Mesenchymal stem cell of Wharton's jelly (primary cell): ENCODE measurements around a stretch of chr1.

GRCh38 chr1:16458655-16459196, 18.2 kb downstream of the NECAP2 start:
- CAGE, long polyA plus RNA, result no peak

DNA sequence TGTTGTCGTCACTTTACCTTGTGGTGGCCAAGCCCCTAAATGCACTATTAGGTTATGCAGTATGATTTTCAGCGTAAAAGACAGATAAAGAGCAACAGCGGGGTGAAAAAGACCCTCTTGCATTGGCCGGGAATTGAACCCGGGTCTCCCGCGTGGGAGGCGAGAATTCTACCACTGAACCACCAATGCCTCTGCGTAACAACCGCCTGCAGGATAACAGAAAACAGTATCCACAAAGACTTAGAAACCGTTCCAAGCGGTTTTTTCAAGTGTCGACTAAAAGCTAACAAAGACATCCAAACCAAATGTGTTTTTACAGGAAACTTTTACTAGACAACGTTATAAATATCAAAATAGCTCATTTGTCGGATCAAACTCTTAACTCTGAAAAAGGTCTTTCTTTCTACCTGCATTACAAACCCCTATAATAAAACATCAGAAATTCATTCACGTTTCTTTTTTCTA, 105.3 kb downstream of the NECAP2 start:
- CAGE, long polyA plus RNA, result no peak

GRCh38 chr1:16618698-16619499, 178.4 kb downstream of the NECAP2 start:
- CAGE, long polyA plus RNA, result no peak

GRCh38 chr1:16644469-16645355, 204.2 kb downstream of the NECAP2 start:
- CAGE, long polyA plus RNA, result no peak

- CAGE, long polyA plus RNA, result no peak
Measured at GRCh38 chr1:16888573-16889785, 32.8 kb upstream of the CROCC start.

- CAGE, long polyA plus RNA, result no peak
Measured at GRCh38 chr1:16948135-16949032, 26.7 kb downstream of the CROCC start.

DNA sequence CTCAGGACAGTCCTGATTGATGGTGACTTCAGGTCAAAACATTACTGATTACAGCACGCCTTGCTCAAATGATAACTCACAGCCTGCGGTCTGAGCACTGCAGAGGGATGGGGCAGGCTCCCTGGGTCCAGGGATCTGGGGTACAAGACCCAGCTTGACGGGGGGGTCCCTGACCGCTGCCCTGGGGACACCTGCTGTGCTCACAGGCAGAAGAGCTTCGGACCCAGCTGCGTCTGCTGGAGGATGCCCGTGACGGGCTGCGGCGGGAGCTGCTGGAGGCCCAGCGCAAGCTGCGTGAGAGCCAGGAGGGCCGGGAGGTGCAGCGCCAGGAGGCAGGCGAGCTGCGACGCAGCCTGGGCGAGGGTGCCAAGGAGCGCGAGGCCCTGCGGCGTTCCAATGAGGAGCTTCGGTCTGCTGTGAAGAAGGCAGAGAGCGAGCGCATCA, 25.3 kb downstream of the MFAP2 start:
- CAGE, long polyA plus RNA, result no peak

- CAGE, long polyA plus RNA, result no peak
Measured at GRCh38 chr1:16979206-16979595, 1.2 kb downstream of the MFAP2 start.

GRCh38 chr1:17117452-17118737, 1.4 kb downstream of the PADI2 start:
- CAGE, long polyA plus RNA, result no peak

GRCh38 chr1:17201501-17201863, 3.4 kb upstream of the PADI1 start:
- CAGE, long polyA plus RNA, result no peak

GRCh38 chr1:17216252-17216584, 11.3 kb downstream of the PADI1 start:
- CAGE, long polyA plus RNA, result no peak

- CAGE, long polyA plus RNA, result no peak
Measured at GRCh38 chr1:17414824-17415369, 24.6 kb downstream of the RCC2 start.

GRCh38 chr1:17436745-17437141, 2.7 kb downstream of the RCC2 start:
- CAGE, long polyA plus RNA, result no peak

- CAGE, long polyA plus RNA, result no peak
Measured at GRCh38 chr1:17564519-17565069, 25.1 kb downstream of the ARHGEF10L start.

- CAGE, long polyA plus RNA, result no peak
Measured at GRCh38 chr1:17576008-17576610, 36.6 kb downstream of the ARHGEF10L start.

DNA sequence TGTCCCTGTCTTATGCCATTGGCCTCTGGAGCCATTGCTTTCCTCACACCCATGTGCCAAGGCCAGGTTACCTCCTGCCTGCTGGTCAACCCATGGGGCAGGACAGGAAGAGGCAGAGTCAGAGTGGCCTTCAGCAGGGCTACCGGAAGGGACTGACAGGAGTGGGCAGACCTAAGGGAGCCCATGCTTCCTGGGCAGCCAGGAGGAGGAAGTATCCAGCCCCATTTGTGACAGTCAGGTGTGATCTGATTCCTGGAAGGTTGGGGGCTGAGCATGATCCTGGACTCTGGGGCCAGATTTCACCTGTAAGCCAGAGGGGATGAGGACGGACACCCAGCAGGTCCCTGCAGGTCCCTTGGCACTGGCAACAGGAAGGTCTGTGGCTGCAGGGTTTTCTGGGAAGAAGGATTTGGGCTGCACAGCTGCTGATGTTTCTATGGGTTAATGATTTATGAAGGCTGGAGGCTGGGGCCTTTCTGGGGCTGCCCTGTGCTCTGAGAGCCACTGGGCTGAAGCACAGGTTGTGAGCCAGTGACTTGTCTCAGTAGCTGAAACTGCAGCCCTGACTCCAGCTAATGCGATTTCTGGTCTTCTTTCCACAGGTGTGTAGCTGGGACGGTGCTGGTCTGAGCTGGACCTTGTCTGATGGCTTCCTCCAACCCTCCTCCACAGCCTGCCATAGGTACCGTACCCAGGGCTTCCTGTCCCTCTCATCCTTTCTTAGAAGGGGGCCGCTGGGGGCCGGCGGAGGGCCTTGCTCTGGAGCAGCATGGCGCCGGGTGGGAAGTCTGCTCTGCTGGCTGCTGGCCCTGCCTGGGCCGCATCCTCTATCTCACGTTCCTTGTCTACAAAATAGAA, 40.7 kb downstream of the ARHGEF10L start:
- CAGE, long polyA plus RNA, result no peak

DNA sequence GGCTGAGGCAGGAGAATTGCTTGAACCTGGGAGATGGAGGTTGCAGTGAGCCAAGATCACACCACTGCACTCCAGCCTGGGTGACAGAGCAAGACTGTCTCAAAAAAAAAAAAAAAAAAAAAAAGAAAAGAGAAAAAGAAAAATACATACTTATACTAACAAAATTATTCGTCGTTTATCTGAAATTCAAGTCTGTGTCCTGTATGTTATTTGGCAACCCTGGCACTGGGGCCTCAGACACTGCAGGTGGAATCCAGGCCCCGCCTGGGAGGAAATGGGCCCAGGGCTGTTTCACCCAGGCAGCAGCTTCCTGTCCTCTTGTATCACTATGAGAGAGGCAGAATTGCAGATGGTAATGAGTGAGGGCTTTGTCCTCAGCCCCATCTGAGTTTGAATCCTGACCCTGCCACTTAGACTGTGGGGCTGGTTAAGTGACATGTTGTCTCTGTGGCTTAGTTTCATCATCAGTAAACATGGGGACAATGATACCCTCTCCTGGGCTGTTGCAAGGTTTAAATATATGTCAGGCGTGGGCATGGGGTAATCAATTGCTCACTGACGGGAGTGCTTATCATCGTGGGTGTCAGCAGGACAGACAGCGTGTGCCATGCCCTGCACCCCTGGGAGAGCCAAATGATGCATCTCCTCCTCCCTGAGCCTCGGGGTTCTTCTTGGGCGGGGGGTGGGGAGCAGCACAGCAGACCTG, 41.9 kb downstream of the ARHGEF10L start:
- CAGE, long polyA plus RNA, result no peak

DNA sequence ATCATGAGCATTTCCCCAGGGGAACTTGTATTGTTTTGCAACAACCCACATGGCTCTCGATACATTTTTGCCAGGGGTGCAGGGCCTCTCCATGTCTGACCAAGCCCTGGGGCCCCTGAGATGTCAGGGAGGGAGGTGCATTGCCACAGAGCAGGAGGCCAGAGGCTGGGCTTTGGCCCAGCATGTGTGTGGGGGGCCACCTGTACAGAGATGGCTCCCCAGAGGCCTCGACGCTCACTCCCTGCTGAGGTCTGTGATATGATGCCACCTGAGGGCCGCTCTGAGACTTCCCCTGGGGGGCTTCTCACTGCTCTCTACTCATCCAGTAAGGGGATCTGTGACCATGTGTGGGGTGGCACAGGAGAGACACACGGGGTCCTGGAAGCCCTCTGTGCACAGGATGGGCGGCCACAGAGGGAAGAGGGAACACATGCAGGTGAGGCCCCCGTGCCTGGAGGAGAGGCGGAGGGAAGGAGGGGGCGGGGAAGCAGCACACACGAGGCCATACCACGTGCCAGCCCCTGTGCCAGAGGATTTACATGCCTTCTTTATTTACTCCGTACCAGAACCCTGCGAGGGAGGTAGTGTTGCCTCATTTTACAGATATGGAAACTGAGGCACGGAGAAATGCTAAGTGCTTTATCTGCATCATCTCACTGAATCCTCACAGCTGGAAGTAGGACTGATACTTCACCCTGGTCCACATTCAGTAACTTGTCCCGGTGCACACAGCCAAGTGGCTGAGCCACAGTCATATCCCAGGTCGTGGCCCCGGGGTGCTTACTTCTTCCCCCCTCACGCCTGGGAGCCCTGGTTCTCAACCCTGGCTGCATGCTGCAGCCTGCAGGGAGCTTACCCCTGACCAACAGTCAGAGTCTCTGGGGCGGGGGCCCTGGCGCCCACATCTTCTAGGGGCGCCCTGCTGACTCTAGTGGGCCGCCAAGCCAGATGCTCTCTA, 56.0 kb downstream of the ARHGEF10L start:
- CAGE, long polyA plus RNA, result no peak

DNA sequence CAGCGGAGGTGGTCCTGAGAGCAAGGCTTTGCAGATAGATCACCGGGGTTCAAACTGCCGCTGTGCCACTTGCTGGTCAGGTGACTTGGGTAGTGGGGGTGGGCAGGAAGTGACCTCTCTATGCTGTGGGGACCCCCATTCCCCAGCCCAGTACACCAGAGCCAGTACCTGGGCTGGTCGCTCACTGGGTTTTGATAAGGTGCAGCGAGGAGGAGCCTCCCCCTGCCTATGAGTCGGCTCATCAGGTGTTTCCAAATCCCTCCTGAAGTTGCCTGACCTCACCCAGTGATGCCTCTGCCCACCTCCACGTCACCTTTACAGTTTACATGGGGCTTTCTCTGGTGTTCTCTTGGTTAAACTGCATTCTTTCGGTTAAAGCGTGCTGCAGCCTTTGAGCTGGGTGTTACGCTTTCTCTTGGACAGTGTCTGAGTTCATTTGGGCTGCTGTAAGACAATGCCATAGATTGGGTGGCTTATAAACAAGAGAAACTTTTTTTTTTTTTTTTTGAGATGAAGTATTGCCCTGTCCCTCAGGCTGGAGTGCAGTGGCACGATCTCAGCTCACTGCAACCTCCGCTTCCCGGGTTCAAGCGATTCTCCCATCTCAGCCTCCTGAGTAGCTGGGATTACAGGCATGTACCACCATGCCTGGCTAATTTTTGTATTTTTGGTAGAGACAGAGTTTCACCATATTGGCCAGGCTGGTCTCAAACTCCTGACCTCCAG, 58.3 kb downstream of the ARHGEF10L start:
- CAGE, long polyA plus RNA, result no peak

DNA sequence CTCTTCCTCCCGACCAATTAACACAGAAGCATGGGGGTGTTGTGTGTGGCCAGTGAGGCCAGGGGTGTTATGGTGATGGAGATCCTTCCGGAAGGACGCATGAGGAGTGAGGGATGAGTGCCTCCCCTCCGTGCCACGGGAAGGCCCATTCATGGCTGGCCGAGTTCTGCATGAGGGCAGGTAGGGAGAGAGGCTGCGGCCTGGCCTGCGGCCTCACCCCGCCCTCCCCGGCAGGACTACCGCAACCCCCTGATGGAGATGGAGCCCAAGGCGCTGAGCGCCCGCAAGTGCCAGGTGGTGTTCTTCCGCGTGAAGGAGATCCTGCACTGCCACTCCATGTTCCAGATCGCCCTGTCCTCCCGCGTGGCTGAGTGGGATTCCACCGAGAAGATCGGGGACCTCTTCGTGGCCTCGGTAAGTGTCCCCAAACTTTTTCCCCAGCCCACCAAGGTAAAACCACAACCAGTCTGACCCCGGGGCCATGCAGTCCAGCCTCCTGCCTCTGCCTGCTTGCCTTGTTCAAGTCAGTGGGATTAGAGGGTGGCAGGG, 83.3 kb downstream of the ARHGEF10L start:
- CAGE, long polyA plus RNA, result no peak